ENCODE measurements around the genes YTHDC1 and TMPRSS11E.

DNA sequence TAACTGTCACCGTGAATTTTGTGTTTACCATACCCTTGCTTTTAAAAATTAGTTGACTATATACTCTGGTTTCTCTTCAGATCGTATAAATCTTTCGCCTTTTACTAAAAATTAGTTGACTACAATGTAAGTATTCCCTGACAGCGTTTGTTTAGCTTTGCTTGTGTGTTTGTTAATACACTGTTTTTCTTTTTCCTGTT lies 96.7 kb downstream of the KDR start:
- RRBS = no CpG with 5 or more reads among the region's 4 CpGs

- RRBS = no CpG with 5 or more reads among the region's 5 CpGs
Observed at GRCh38 chr4:55121188-55121766, 4.1 kb downstream of the KDR start.

DNA sequence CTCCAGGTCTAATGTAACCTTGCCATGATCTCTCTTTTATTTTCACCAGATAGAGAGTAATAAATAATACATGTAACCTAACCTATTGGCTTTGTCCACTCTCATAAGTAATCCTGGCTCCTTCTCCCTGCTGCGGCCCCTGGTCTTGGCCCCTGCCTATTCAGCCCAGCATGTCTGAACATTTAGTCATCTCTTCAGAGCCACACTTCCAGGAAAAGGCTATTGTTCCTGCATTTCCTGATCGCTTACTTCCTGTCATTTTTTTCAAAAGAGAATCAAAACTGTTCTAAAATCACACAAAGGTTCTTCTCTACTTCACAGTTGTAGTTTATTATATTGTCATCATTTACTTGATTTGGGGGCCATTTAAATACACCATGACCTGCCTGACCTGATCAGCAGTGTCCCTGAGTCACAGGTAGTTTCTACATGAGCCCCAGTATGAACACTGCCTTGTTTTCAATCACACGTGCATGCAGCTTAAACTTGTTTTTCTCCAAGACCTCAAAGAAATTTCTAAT lies 47.3 kb upstream of the KDR start:
- RRBS = no CpG with 5 or more reads among the region's 3 CpGs

DNA sequence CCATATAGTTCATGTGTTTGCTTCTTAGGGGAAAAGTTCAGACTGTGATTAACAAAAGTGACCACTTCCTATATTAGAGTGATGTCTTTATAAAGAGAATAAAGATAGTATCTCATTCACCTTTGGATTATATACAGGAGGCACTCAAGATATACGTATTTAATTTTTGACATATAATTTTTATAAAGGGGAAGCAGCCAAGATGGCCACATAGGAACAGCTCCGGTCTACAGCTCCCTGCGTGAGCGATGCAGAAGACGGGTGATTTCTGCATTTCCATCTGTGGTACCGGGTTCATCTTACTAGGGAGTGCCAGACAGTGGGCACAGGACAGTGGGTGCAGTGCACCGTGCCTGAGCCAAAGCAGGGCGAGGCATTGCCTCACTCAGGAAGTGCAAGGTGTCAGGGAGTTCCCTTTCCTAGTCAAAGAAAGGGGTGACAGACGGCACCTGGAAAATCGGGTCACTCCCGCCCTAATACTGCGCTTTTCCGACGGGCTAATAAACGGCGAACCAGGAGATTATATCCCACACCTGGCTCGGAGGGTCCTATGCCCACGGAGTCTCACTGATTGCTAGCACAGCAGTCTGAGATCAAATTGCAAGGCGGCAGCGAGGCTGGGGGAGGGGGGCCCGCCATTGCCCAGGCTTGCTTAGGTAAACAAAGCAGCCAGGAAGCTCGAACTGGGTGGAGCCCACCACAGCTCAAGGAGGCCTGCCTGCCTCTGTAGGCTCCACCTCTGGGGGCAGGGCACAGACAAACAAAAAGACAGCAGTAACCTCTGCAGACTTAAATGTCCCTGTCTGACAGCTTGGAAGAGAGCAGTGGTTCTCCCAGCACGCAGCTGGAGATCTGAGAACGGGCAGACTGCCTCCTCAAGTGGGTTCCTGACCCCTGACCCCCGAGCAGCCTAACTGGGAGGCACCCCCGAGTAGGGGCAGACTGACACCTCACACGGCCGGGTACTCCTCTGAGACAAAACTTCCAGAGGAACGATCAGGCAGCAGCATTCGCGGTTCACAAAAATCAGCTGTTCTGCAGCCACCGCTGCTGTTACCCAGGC lies 11.6 kb upstream of the EXOC1 start:
- RRBS = no CpG with 5 or more reads among the region's 32 CpGs

DNA sequence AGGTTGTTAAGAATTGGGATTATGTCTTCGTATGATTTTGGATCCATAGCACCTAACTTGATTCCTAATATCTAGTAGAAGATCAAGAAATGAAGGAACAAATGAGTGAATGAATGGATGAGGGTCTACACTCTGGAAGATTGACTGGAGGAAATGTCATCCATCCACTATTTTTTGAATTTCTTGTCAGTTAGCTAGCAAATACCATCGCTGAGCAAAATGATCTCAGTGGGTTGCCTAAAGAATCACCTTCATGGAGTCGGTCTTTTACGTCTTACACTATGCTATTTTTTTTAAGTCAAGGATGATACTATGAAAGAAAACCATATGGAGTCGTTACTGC lies 108.4 kb downstream of the CRACD start:
- RRBS = no CpG with 5 or more reads among the region's 5 CpGs

- RRBS = no CpG with 5 or more reads among the region's 4 CpGs
Observed at GRCh38 chr4:56215851-56216416, 167.0 kb downstream of the CRACD start.

GRCh38 chr4:57008526-57009009 lies 29.9 kb downstream of the POLR2B start:
- RRBS = no CpG with 5 or more reads among the region's 4 CpGs

DNA sequence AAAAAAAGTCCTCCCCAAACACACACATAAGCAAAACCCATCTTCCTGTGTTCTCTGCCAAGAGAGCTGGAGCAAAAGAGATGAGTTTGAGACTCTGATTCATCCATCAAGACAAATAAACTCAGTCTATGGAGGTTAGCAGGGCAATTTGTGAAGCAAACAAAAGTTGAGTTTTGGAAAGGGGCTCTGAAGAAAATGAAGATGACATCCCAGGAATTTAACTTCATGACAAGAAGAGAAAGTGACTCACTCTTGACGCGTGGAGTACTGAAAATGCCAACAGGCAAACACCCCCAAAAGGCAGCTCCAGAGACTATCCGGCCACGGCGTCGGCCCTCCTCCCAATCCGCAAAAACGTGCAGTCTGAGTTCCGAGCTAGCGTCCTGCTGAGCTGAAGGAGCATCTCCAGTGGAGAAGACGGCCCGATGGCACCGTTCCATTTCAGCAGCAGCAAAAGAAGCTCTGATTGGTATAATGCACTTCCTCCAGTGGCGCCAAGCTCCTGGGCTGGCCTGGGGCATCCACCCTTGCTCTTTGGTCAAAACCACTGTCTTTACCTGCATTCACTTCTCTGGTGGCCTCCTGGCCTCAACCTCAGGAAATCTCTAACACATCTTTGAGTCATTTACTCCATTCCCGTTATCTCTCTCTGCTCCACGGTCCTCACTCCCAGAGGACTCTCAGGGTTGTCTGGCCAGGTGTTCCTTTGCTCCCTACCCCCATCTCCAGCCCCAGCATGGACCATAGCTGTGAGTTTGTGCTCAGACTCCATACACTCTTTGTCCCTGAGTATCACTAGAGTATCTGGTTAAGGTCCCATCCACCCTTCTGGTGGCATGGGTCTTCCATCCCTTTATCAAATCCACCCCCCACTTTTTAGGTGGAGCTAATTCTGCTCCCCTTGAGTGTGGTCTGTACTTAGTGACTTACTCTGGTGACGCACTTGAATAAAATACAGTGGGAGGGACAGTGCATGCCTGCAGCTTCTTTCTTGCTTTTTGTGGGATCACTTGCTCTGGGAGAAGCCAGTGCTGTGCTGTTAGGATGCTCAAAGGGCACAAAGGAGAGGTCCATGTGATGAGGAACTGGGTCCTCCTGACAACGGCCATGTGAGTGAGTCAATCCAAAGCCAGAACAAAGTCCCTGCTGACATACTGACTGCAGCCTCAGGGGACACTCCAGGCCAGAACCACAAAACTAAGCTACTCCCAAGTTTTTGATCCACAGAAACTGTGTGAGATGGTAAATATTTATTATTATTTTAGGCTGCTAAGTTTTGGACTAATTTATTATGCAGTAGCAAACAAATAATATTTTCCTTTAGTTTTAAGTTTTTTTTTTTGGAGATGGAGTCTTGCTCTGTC lies 44.5 kb downstream of the IGFBP7 start:
- RRBS = no CpG with 5 or more reads among the region's 18 CpGs

DNA sequence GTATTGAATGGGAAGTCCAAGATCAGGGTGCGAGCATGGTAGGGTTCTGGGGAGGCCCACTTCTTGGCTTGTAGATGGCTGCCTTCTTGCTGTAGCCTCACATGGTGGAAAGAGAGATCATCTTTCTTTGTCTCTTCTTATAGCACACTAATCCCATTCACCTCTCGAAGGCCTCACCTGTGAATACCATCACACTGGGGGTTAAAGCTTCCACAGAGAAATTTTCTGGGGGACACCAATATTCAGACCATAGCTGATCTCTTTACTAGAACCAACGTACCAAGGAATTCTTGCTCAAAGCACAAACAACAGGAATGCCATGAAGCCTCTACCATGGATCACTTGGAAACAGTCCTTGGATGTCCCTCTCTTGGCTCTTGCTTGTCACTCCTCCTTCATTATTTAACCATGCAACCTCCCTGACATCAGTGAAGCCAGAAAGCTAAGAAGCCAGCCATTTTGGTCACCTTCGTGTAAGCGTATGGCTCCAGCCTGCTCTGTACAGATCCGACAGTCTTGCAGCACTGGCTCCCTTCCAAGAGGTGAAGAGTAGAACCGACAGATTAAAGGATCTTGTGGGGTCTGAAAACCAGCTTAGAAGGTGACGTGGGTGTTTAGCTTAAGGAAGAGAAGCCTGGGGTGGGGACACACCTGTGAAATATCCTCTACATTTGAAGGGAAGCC lies 34.0 kb downstream of the IGFBP7 start:
- RRBS = no CpG with 5 or more reads among the region's 8 CpGs

DNA sequence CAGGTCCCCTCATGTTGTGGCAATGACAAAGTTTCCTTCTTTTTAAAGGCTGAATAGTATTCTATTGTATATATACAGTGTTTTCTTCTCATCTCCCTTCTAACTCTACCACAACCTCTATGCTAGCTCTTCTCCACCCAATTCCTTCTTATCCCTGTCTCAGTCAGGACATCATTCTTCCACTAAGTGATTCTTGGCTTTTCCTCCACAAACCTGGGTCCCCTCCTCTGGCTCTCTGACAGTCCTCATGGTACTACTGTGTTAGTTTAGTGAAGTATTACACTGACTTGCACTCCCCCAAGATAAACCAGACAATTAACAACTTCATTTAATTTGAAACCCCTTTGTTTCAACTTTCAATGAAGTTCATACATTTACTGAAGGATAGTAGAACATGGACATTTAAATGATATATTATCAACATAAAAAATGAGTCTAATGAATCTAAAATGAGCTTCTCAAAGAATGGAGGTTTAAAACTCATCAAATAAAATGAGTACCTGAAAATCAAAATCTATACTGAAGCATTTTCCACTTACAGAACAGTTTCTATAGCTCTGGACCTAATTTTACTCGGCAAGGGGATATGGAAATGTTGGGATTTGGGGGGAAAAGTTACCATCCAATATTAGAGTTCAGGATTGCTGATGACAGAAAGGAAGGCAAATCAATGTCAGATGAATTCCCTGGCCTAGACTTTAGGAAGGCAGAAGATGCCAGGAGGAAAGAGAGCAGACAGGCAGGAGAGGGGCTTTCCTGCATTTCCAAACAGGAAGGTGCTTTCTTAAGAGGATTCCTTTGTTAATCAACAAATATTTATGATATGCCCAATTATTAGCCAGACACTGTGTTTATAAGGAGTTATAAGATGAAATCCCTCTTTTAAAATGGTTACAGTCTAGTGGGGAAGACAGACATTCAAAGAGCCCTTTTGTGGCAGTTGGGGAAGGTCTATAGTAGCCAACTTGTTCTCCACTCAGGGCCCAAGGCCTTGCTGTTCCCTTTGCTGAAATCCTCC lies 5.7 kb downstream of the IGFBP7 start:
- RRBS = no CpG with 5 or more reads among the region's 1 CpG

DNA sequence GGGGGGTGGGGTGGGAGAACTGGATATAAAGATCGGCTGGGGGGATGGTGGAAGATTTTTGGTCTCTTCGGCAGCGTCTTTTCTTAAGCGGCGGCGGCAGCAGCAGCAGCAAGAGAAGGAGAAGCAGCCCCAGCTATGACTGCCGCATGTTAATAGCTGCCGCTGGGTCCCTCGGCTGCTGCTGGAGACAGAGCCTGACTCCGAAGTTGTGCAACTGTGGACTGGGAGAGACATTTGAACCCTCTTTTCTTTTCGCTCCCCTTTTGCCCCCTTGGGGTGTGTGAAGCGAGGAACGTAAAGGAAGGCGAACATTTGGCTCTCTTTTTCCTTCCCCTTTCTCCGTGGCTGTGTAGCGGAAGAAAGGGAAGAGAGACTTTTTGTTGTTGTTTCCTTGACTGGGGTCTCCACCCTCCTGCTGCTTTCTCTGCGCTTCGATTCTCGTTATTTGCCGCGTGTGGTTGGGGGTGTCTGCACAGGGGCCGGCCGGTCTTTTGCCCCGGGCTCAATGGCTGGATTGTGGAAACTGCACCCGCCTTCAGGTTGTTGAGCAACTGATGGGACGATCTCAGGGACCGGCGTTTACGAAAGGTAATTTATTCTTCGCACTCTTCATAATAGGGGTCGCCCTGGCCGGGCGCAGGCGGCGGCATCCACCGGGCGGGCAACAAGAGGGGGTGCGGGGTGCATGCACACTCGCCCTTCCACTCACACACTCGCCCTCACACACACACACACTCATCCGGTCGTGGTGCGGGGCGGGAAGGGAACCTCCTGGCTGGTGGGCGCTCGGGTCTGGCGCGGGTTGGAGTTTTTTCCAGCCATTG lies 1.3 kb downstream of the ADGRL3 start:
- RRBS = 2% methylated on average over 12 of the region's 48 CpGs

- RRBS = no CpG with 5 or more reads among the region's 11 CpGs
Observed at GRCh38 chr4:61769487-61770106, 569.5 kb downstream of the ADGRL3 start.

DNA sequence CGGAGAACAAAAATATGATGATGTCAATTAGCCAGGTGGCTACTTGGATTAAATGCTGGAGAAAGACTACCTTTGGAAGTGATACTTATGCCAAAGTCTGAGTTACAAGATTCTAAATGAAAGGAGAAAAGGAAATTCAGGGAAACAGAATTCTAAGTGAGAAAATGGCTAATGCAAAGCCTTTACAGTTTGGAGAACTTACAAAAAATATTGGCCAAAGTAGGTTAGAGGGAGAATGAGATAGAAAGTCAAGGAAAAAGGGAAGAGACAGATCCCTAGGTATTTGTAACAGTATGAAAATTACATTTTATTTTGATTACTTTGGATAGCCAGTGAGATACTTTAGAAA lies 840.6 kb downstream of the ADGRL3 start:
- RRBS = no CpG with 5 or more reads among the region's 1 CpG

GRCh38 chr4:67431627-67432881 lies 113.2 kb downstream of the CENPC start:
- RRBS = no CpG with 5 or more reads among the region's 5 CpGs

DNA sequence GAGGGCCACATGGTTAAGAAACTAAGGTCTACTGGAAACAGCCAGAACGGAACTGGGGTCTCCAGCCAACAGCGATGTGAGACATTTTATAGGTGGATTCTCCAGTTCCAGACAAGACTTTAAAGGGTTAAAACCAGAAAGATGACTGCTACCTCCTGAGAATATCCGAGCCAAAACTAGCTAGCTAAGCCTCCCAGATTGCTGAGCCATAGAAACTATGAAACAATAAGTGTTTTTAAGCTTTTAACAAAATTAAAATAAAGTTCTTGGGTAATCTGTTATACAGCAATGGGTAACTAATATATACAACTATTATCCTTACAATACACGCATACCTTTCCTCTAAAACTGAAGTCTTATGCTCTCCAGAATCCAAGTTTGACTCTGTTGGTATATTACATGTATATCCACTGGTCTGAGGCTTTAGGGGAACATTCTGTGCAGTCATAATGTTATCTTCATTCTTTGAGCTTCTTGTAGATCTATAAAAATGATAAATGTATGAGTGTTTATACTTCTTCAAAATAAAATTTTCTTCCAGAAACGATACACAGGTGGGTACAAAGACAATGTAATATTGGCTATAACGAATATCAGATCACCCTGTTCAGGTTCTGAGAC lies 38.7 kb downstream of the CENPC start:
- RRBS = no CpG with 5 or more reads among the region's 6 CpGs

- RRBS = no CpG with 5 or more reads among the region's 1 CpG
Observed at GRCh38 chr4:67513992-67514434, 31.3 kb downstream of the CENPC start.

DNA sequence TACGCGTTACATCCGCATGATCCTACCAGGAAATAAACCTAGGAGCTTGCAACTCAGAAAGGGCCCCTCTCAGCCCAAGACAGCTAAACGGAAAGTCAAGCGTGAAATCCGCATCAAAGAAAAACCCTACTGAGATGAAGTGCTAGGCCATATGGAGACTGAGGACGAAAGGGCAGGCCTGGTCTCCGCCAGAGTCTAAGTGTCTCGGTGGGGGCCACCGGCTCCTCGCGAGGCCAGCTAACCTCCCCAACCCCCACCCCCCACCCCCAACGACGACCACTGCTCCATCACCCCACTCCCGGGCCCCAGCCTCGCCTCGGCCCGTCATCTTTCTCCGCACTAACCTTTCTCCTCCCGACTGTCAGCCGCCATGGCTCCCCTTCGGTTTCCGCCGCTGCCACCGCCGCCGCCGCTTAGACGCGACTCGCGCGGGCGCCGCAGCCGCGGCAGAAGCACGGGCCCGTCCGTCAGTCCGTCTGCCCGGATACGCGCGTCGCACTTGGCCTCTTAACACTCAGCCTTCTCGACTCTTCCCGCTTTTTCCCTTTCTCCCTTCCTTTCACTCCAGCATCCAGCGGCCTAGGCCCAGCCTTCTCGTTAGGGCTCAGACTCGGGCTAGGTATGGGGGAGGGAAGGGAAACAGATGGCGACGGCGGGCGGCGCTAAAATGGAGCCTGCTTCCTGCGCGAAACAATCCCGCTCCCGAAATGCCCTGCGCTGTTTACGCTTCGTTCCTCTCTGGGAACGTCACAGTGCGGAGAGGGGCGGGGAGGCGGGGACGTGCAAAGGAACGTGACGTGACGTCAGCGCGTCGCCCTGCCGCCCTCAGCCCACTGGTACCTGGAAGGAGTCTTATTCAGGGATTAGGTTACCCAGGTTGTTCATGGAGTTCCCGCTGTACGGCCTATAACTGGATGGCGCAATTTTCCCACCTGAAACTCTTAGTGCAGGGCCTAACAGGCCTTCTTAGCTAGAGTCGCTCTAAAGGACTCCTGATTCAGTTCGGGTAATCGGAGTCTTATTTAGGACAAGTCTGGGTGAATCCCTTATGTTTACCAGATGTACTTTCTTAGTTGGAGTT lies at the start of gene YTHDC1:
TSS of gene YTHDC1 (minus strand) at position 709 of the 1,081 bp plus-strand sequence.
- RRBS = 2% methylated on average over 6 of the region's 81 CpGs

DNA sequence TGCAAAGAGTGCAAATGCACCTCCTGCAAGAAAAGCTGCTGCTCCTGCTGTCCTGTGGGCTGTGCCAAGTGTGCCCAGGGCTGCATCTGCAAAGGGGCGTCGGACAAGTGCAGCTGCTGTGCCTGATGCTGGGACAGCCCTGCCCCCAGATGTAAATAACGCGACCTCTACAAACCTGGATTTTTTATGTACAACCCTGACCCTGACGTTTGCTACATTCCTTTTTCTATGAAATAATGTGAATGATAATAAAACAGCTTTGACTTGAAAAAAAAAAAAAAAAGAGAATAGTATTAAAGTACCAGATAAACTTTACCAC lies 26.5 kb upstream of the YTHDC1 start:
- RRBS = no CpG with 5 or more reads among the region's 5 CpGs

DNA sequence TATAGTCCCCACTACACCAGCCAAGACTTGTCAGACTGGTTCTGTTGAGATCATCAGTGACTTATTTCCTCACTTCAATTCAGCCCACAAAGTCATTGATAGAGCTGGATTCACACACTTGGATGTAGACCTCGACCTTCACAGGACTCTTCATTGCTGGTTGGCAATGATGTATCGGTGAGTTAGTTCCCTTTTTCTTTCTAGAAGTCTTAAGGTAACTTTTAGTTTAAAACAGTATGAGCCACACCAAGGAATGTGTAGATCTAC lies at the start of gene TMPRSS11E:
TSS of gene TMPRSS11E (plus strand) at position 117 of the 267 bp plus-strand sequence.
- RRBS = no CpG with 5 or more reads among the region's 2 CpGs

Data from choroid plexus epithelial cell (primary cell).